ENCODE measurements around a stretch of chr15.

- PRO-cap: no peak
- RAMPAGE, long total RNA: no peak
These were observed 38.9 kb downstream of the ANP32A start for GRCh38 chr15:68781631-68782301.

- PRO-cap: no peak
- RAMPAGE, long total RNA: no peak
These were observed 18.9 kb downstream of the ANP32A start for GRCh38 chr15:68801783-68802272.

DNA sequence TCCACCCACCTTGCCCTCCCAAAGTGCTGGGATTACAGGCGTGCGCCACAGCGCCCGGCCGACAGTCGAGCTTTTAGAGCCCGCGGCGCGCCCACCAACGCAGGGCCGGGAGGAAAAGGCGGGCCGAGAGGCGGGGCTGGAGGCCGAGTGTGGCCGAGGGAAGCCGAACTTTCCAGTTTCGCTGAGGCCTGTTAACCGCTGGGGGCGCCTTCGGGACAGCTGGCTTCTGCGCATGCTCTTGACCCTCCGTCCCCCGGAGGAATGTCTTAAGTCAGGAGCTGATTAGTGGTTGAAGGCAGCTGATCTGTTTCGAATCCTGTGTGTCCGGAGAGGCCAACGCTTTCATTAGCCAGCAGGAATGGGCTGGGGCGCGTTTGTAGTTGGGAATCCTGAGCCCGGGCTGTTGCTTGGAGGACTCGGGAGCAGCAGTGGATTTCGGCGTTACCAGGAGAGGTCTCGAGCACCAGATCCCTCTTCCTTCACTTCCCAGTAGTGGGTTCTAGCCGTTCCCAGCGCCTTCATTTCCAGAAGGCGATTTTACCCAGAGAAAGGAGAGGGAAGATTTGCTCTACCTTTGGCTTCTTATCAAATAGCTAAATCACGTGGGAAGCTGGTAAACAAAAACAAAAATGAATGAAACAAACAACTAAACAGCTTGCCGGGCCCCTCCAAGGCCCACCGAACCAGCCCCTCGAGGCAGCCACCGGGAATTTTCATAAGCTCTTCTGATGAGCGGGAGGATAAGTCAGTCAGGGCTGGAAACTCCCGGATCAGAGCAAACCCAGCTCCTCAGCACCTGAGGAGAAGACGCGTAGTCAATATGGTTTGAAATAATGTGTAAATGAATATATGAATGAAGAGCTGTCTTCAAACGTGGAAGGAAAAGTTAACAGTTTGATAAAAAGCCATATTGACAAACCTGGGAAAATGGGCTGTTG lies 10.3 kb downstream of the RPLP1 start:
- PRO-cap: unidirectional peak, plus-strand start at position 249 of the sequence
- RAMPAGE, long total RNA: no peak

DNA sequence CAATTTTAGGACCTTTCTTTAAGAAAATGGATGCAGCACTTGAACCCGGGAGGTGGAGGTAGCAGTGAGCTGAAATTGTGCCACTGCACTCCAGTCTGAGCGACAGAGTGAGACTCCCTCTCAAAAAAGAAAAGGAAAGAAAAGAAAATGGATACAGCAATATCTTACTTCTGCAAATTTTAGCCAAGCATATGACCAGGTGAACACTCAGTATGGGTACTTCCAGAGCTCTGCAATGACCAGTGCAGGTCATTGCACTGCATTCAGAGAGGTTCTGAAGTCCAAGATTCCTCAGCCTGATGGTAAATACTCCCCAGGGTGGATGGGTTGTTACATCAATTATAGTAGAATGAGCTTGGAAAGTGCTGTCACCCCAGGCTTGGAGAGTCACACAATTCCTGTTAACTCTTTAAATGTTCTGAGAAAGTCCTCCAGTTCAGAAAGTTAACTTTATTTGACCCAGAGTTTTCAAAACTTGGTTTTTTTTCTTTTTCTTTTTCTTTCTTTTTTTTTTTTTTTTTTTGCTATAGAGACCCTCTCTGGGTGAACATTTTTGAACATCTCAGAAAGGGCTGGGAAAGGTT lies 103.7 kb downstream of the RPLP1 start:
- PRO-cap: no peak
- RAMPAGE, long total RNA: no peak

GRCh38 chr15:69679527-69679861 lies 226.9 kb downstream of the RPLP1 start:
- PRO-cap: no peak
- RAMPAGE, long total RNA: no peak

DNA sequence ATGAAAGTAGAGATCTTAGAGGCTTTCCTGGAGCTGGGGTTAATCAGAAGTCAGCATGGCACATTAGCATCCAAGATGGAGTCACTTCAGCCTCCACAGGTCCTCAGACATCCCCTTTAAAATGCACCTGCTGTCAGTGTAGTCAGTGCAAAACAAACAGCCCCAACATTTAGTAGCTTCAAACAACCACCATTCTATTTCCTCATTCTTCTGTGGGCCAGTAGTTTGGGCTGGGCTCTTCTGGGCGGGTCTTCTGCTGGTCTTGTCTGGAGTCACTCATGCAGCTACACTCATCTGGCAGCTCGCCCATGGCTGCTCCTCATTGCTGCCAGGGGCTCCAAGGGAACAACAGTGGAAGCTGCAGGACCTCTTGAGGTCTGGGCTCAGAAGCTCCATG lies 99.9 kb downstream of the TLE3 start:
- PRO-cap: no peak
- RAMPAGE, long total RNA: no peak

- PRO-cap: no peak
- RAMPAGE, long total RNA: no peak
These were observed 32.2 kb downstream of the TLE3 start for GRCh38 chr15:70065535-70065898.

DNA sequence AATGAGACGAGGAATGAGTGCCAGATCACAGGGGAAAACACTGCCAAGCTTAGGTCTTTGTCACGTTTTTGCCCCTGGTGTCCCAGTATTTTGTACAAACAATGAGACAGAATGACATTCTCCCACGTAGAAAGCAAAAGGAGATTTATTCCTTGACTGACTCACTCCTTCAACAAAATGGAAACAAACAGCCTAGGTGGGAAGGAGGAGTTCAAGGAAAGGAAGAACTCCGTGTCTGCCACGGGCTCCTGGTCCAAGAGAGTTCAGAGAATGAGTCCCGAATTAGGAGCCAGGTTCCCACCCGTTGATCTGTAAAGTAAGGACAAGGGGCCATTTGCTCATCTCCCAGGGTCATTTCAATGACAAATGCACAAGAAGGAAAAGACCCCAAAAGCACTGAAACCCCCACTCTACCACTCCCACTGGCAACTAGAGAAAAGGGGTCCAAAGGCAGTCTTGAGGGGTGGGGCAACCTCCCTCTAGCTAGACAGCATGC lies 8.0 kb downstream of the TLE3 start:
- PRO-cap: no peak
- RAMPAGE, long total RNA: no peak

- PRO-cap: no peak
- RAMPAGE, long total RNA: no peak
These were observed 3.7 kb upstream of the TLE3 start for GRCh38 chr15:70101366-70101781.

DNA sequence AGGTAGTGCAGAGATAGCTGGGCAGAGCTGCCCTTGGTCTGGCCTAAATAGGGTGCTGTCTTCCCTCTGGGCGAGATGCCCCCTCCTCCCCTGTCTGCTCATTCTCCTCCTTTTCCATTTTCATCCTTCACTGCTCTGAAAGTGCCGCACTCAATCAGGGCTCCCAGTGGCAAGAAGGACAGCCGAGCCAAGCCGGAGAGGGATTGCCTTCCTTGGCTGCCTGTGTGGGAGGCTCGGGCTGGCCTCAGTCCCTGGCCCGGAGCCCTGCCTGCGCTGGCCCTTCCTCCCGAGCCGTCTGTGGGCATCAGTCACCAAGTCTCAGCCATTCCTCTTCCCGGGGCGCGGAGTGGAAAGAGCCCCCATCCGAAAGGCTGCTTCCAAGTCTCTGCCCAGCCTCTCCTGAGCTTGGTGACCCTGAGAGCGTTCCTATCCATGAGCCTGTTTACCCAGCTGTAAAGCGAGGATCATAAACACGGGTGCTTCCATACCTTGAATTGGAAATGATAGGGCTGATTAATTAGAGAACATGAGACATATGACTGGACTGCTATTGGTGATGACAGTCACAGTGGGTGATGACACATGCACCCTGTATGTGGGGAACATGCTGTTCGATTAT lies 59.0 kb upstream of the TLE3 start:
- PRO-cap: no peak
- RAMPAGE, long total RNA: no peak

DNA sequence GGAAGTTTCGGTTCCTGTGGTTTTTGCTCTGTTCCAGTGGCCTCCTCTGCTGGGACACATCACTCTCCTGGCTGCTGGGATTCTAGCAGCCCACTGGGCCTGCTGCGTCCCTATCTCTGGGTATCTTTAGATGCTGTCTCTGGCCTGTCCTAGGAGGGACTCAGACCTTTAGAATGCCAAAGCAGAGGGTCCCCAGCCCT lies 148.3 kb upstream of the TLE3 start:
- PRO-cap: no peak
- RAMPAGE, long total RNA: no peak

DNA sequence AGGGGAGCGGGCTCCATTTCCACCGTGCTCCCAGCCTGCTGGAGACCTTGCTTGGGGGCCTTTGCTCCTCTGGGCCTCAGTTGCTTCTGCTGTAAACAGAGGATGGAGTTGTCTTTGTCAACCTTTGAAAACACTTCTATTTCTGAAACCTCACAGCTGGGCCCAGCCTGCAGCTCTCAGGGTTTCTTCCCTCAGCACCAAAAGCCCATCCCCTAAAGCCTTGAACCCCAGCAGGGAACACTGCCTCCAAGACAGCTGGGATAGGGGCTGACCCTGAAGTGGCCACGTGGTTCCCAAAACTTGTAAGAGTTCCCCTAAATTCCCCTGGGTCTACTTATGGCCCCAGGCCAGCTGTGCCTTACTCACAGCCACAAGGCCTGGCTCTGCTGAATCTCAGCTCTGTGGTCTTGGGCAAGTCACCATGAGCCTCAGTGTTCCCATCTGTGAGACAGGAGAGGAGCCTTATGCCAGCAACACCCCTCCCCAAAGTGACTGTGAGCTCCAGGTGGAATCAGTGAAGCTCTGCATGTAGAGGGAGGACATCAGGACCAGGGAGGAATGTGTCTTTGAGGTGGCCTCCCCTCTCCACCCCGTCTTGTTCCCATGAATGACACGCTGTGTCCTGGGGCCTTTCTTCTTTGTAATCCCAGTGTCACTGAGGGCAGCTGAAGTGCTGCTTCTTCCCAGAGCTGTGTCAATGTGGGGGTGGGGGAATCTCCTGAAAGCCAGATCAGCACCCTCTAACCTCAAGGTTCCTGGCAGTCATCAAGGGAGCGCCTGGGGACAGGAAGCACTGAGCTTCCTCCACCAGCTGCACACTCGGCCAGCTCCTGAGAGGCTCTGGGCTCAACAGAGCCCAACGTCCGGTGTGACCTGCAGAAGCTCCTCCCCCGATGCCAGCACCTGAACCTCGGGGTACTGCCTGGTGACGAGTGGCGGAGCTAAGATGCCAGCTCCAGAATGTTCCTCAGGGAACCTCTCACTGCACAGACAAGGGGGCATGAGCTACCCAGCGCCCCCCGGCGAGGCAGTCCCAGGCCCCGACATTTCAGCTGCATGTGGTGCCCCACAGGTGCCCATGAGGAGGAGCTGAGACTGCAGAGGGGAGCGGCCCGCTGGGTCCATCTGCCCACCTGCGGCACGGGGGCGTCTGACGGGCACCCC lies 258.9 kb downstream of the UACA start:
- PRO-cap: bidirectional peak, plus-strand start at position 902 of the sequence, minus-strand start at position 842 of the sequence
- RAMPAGE, long total RNA: no peak

- PRO-cap: no peak
- RAMPAGE, long total RNA: no peak
These were observed 227.7 kb downstream of the UACA start for GRCh38 chr15:70535610-70536061.

DNA sequence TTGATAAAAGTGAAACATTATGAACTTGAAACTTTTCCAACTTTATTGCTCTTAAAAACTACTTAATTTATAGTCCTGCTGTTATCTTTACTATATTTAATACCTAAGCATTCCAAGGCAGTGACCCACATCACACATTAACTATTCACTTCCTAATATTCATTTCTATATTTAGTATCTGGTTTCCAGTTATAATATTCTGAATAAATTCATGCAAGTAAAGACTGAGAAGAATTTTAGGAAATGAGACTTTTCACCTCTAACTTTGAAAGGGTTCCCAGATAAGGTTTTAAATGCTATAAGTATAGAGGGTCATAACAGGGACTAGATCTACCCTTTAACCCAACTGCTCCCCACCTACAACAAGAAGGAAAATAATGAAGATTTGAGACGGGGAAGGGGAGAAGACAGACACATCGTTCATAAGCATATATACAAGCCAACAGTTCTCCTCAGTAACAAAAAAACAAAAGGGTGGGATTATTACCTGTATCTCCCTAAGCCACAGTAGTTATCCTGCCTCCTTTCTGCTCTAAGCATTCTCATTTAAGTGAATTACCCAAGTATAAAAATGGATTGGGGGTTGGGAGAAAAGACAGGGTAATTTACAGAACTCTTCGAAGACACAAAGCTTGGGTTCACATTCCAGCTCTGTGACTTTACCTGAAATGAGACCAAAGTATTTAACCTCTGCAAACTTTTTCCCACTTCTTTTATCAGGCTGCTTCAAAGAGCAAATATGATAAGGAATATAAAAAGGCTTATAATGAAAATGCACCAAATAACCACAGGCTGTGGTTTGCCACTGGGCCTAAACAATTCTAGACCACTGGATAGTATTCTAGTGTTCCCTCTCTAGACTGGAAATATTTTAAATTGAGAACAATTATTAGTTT lies 64.6 kb downstream of the UACA start:
- PRO-cap: no peak
- RAMPAGE, long total RNA: no peak

DNA sequence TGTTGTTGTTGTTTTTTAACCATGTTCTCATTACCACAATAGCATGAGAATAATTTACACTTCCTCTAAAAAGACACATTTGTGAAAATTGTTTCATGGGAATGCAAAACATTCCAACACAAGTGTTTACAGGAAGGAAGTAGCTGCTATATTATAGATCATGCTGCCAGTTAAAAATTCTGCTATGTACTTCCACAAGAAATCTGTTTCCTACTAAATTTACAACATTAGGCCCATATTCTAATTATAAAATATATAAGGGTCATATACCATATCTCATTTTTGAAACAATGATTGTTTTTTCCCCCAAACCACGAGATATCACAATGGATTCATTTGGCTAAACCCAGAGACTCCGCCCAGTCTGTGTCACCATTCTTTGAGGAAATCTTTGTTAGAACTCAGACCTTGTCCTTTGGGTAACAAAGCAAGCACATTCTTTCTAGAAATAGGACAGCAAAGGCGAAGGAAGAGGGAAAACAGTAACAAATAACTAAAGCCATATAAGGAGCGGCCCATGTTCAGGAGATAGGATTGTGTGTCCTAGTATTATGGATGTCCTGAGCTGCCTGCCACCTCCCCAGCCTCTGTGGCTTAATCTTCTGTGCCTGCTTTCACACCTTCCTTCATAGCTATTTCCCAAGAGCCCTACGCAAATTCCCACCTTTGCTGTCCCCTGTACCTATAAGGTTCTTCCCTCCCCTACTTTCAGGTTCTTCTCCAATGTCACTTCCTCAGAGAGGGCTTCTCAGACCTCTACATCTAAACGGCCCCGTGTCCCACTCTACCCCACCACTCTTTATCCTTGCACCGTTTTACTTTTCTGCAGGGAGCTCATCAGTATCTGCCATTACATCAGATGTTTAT lies 59.9 kb downstream of the UACA start:
- PRO-cap: no peak
- RAMPAGE, long total RNA: no peak

DNA sequence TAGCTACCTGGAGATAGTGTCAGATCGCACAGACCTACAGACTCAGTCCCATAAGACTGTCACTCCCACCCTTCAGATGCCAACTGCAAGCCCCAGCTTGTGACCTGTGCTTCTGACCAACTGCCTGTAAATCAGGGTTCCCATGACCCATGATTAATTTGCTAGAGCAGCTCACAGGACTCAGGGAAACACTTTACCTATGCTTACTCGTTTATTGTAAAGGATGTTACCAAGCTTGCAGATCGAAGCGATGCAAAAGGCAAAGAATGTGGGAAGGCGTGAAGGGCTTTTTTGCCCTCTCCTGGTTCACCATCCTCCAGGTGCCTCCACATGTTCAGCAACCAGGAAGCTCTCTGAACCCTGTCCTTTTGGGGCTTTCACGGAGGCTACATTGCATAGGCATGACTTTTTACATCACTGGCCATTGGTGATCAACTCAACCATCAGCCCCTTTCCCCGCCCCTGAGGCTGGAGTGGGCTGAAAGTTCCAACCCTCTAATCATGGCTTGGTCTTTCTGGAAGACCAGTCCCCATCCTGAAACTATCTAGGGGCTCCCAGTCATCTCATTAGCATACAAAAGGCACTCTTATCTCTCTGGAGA lies 52.8 kb downstream of the UACA start:
- PRO-cap: no peak
- RAMPAGE, long total RNA: no peak

- PRO-cap: no peak
- RAMPAGE, long total RNA: no peak
These were observed 25.8 kb upstream of the UACA start for GRCh38 chr15:70789301-70789500.

DNA sequence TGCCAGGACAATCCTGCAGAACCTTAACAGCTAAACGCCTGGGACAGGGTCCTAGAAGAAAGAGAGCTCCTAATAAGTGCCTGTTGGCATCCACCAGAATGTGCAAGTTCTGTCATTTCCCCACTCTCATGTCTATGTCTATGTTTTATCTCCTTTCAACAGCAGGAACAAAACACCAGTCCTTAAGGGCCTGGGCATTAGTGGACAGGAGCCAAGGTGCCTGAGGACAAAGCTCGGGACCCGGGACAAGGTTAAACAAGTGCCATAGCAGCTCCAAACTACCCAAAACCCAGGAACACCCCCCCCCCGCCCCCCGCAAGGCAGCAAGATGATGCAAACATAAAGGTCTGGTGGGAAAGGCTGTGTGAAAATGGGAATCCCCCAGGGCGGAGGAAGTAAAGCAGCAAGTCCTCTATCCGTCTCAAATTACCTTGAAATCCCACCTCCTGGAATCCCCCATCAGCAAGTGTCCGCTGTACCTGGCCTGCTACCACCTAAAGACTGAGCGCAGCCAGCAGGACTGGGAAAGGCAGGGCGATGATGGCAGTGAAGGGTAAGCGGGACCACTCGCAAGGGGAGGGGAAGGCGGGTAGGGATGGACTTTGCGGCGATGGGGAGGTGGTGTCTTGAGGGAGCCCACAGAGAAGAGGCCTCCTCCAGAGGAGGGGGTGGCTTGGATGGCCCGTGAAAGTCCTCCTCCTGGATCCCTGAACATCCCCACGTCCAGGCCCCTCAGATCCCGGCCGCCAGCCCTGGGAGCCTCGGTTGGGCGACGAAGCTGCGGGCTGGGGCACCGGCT lies 841 bp downstream of the LARP6 start:
- PRO-cap: no peak
- RAMPAGE, long total RNA: no peak

- PRO-cap: no peak
- RAMPAGE, long total RNA: no peak
These were observed 72.1 kb downstream of the THSD4 start for GRCh38 chr15:71187144-71187995.

DNA sequence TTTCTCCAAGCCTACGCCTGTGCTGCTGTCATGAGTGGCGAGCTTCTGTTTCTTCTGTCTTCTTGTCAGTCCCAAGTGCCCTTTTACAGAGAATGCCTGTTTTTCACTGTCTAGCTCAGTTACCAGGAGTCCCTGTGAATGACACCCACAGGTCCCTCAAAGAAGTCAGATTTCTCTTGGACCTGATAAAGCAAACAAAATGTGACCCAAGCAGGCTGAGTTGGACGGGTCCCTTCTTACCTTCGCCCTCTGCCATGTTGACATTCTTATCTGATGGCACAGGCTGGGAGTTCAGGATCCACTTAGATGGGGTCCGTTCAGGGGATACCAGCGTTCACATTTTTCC lies 178.9 kb downstream of the THSD4 start:
- PRO-cap: no peak
- RAMPAGE, long total RNA: no peak

Data from Karpas-422 (cell line).